Hepatocyte (in vitro differentiated cells and primary cell): ENCODE data around the gene TBK1.

- RAMPAGE, long total RNA: no peak
These were observed 103.7 kb downstream of the SLC16A7 start for GRCh38 chr12:59699527-59699990.

DNA sequence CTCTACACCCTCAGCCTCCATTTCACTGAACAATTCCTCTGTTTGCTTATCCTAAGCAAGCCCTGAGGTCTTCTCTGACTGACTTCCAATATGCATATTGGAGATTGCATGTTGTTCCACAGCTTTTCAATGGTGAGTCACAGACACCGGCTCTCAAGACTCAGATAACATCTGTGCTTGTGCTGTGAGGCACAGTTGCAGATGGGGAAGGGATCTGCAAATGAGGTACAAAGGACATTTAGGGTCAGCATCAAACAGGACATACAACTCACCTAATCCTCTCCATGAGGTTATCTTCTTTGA lies 141.0 kb downstream of the SLC16A7 start:
- RAMPAGE, long total RNA: no peak
- RRBS: no CpG with 5 or more reads among the region's 1 CpG

GRCh38 chr12:59751902-59752847 lies 156.3 kb downstream of the SLC16A7 start:
- RAMPAGE, long total RNA: no peak
- RRBS: no CpG with 5 or more reads among the region's 15 CpGs

DNA sequence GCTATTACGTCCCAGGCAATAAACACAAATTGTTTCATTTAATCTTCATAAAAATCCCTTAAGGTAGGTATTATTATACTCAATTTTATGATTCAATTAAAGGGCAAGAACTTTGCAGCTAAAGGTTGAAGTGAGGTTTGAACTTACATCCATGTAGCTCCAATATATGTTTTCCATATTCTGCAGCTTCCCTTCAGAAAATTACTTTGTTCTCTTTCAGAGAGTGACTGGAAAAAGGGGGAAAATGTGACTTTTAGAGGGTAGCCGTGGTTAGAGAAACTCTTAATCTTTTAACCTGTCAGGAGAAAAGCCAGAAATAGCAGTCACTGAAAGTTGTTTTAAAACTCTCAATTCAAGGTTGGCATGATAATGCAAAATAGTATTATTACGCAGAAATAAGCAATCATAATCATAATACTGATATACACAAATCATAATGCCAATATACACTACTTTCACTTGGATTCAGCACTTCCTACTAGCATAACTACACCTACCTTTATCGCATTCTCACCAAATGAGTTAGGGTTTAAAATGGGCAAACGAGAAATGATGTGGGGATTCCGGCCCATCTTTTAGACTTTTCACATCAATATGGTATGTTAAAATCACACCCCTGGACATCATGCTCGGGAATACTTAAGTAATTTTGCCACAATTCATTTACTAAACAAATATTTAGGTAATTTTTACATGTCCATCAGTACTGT lies 1.4 kb upstream of the USP15 start:
- RAMPAGE, long total RNA: no peak
- RRBS: no CpG with 5 or more reads among the region's 7 CpGs

DNA sequence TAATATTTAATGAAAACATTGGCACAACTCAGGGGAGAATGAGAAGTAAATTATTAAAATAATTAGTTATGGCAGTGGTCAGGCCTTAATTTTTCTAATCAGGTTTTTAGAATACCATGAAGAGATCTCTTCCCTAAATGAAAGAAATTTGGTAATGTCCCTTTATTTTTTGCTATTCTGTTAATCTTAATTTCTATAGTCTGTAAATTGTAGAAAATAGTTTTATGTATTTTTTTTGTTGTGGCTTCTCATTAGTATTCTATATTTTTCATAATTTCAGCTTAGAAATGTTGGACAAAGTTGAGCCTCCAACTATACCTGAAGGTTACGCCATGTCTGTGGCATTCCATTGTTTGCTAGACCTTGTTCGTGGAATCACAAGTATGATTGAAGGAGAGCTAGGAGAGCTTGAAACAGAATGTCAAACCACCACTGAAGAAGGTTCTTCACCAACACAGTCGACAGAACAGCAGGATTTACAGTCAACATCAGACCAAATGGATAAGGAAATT lies 65.6 kb downstream of the MON2 start:
- RAMPAGE, long total RNA: no peak
- RRBS: no CpG with 5 or more reads among the region's 3 CpGs

DNA sequence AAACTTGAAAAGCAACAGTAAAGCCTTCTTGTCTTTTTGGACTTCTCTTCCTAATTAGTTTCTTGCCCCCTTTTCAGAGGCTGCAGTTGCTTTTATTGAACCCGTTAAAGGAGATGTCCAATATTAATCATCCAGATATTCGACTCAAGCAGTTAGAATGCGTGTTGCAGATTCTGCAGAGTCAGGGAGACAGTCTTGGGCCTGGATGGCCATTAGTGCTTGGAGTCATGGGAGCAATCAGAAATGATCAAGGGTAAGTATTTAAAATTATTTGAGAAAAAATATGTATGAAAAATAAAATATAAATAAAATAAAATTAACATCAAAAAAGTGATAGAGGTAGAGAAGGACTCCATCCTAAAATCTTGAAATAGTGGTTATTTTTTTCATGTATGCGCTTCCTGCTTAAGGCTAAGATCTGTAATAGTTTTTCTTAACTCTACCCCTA lies 80.2 kb downstream of the MON2 start:
- RAMPAGE, long total RNA: no peak
- RRBS: no CpG with 5 or more reads among the region's 4 CpGs

DNA sequence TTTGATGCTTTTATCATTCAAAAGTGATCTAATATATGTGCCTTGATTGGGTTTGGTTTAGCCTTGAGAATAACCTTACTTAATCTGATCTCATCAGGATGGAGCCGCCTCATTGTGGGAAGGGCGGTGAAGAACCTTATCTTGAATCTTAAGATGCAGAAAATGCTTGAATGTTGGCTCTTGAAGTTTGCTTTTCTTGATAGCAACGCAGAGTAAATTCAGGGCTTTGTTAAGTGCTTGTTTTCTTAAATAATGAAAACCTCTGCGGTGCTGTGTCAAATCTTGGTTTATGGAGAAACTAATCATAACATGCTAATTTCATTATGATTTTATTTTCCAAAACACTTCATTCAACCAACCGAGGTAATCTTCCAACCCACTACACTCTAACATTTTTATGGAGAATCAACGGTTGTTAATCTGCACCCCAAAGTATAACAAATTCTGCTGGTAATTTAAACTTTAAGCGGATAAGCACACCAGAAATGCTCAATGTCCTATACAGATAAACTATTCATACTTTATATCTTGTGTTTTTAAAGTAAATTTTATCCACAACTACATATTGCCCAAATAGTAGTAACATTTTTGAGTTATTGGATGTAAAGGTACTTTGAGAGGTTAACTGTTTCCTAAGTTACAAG lies 138.4 kb downstream of the MON2 start:
- RAMPAGE, long total RNA: no peak
- RRBS: no CpG with 5 or more reads among the region's 7 CpGs

DNA sequence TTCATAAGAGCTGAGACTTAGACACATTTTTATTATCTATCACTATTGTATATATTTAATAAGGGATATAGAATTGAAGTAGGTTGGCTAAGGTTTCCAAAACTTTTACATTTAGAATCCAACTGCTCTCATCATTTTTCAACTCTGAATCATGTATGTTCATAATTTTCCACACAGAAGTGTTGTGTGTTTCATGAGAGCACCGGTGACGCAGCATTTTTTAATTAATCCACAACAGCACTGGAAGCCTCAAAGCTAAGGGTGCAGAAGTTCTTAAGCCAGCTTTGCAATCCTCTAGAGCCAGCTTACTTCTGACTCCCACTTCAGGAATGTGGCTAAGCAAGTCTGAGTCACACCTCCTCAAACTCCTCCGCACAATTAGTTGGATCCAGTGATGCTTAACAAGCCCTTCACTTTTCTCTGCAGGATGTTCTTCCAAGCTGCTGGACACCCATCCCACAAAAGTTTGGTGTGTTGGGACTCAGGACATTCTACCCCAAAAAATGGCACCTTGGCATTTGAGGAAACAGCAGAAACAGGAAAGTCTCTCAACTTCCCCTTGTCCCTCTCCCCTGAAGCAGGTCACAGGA lies 210.1 kb downstream of the PPM1H start:
- RAMPAGE, long total RNA: no peak
- RRBS: no CpG with 5 or more reads among the region's 3 CpGs

GRCh38 chr12:62850459-62851157 lies 84.3 kb downstream of the PPM1H start:
- RAMPAGE, long total RNA: no peak
- RRBS: no CpG with 5 or more reads among the region's 4 CpGs

- RAMPAGE, long total RNA: no peak
- RRBS: 6% methylated on average over 1 of the region's 17 CpGs
These were observed 1.1 kb downstream of the PPM1H start for GRCh38 chr12:62933822-62934222.

DNA sequence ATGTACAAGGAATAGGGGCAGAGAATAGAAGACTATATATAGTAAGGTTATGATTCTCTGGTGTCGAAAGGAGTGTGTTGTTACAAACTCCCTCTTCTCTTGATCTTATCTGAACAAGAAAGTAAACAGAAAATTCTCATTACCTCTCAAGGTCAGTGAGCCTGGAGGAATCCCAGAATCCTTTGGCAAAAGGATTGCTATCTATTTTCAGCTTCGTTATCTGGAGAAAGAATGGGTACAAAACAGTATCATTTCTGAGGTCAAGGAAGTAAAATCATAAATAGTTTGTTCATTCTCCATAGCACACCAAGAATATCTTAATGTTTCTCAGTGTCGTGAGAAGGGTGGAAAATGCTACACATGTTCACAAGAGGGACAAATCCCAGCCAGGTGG lies 47.0 kb upstream of the DPY19L2 start:
- RAMPAGE, long total RNA: no peak
- RRBS: no CpG with 5 or more reads among the region's 3 CpGs

- RAMPAGE, long total RNA: no peak
- RRBS: no CpG with 5 or more reads among the region's 3 CpGs
These were observed 1.2 kb downstream of the SRGAP1 start for GRCh38 chr12:63845591-63846186.

DNA sequence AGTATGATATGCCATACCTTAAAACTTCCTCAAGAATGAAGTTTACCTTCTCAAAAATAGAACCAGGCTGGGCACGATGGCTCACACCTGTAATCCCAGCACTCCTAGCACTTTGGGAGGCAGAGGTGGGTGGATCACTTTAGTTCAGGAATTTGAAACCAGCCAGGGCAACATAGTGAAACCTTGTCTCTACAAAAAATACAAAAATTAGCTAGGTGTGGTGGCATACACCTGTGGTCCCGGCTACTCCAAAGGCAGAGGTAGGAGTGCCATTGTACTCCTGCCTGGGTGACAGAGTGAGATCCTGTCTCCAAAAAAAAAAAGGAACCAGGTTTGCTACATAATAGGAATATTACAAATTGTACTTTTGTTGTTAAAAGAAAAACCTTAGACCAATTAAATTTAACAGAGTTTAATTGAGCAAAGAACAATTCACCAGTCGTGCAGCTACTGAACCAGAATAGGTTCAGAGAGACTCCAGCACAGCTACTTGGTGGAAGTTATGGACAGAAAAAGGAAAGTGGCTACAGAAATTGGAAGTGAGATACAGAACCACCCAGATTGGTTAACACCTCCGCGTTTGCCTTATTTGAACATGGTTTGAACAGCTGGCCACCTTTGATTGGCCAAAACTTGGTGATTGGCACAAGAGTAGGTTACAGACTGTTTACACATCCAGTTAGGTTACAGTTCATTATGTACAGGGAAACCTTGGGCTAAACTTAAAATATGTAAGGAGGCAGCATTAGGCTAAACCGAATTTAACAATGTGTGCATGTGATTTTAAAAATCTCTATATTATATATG lies 54.7 kb downstream of the SRGAP1 start:
- RAMPAGE, long total RNA: no peak
- RRBS: no CpG with 5 or more reads among the region's 6 CpGs

DNA sequence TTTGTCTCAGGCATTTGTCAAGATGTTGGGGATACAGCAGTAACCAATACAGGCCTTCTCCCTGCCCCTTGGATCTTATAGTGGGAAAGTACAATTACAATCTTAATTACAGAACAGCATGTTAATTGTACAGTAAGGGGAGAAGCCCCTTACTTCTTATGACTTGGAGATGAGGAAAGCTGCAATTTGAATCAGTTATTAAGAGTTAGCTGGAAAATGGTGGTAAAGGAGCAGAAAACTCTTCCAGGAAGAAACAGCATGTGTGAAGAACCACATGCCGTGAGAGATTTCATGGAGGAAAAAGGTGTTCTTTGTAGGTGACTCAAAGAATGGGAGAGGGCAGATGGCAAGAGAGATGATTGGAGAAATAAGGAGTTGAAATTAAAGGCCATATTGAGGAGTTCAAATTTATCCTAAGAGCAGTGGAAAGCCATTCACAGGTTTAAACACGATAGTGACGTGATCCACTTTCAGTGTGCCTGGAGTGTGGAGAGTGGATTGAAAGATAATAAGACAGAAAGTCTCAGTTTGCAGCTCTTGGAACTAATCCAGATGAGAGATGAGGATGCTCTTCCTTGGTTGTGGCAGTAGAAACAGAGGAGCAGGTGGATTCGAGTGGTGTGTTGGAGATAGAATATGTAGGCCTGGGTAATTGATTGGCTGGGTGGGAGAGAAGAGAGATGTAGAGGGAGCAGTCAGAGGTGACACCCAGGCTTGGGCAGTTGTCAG lies 154.6 kb downstream of the SRGAP1 start:
- RAMPAGE, long total RNA: no peak
- RRBS: no CpG with 5 or more reads among the region's 4 CpGs

GRCh38 chr12:64451668-64452685 lies at the start of gene TBK1:
Gene TBK1, plus strand, starts transcription at chr12:64452120.
- RAMPAGE, long total RNA: no peak
- RRBS: 1% methylated on average over 42 of the region's 102 CpGs

- RAMPAGE, long total RNA: no peak
- RRBS: no CpG with 5 or more reads among the region's 5 CpGs
These were observed 7.4 kb downstream of the TBK1 start for GRCh38 chr12:64459034-64459970.

DNA sequence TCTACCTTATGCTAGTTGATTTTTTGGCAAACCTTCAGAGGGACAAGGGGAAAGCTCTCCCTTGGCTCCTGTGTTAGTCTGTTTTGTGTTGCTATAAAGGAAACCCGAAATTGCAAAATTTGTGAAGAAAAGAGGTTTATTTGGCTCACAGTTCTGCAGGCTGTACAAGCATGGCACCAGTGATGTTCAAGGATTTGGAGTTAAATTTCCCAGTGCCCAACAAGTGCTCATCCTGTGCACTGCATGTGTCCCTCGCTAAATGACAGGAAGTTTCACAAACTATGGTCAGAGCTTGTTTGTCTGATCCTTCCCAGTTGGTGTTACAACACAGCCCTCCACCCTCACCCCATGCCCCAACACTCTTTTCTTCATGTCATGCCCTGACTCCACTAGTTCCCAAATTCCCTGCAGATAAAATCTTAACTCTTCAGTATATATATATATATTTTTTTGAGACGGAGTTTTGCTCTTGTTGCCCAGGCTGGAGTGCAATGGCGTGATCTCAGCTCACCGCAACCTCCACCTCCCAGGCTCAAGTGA lies 13.9 kb upstream of the RASSF3 start:
- RAMPAGE, long total RNA: no peak
- RRBS: no CpG with 5 or more reads among the region's 5 CpGs

GRCh38 chr12:64631869-64632788 lies 21.8 kb downstream of the RASSF3 start:
- RAMPAGE, long total RNA: no peak
- RRBS: no CpG with 5 or more reads among the region's 14 CpGs

GRCh38 chr12:64781462-64781818 lies 22.2 kb upstream of the GNS start:
- RAMPAGE, long total RNA: no peak
- RRBS: 4% methylated on average over 4 of the region's 17 CpGs

GRCh38 chr12:65176909-65177460 lies 7.6 kb downstream of the LEMD3 start:
- RAMPAGE, long total RNA: no peak
- RRBS: no CpG with 5 or more reads among the region's 2 CpGs